Aortic smooth muscle cell (primary cell): ENCODE results near the gene BCLAF3.

- RRBS: under 1% methylated on average over 19 of the region's 43 CpGs
Observed at GRCh38 chrX:17375785-17376080, 733 bp downstream of the NHS start.

GRCh38 chrX:18640571-18641171 lies 31.2 kb downstream of the RS1 start:
- RRBS: no CpG with 5 or more reads among the region's 13 CpGs

DNA sequence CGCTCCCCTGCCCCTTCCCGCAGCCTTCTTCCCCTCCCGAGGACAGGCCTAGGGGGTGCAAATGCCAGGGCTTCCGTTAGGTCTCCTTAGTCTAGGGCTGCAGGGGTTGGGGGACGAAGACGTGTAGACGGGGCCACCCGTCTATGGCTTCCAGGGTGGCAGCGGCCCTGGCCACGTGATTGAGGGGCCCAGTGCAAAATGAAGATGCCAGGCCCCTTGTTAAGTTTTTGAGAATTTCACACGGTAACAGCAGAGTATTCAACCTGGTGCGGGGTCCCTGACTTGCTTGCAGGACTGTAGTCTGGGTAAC lies 3.5 kb upstream of the RS1 start:
- RRBS: no CpG with 5 or more reads among the region's 12 CpGs

DNA sequence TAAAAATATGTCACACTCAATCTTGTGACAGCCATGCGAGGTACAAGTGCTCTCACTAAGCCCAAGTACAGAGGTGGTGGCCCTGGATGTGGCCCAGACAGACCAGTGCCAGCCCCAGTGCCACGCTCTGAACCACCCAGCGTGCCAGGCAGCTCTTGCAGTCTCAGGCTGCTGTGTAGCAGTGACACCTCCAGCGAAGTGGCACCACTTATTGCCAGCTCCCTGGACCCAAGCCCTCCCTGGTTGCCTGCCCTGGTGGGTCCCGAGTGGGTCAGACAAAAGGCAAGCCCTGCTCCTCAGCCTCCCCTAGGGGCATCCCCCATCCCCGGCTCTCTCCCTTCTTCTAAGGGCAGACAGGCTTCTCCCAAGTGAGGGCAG lies 100.2 kb downstream of the PHKA2 start:
- RRBS: no CpG with 5 or more reads among the region's 6 CpGs

- RRBS: 94% methylated on average over 4 of the region's 26 CpGs
Observed at GRCh38 chrX:19541811-19542584, 26.7 kb upstream of the MAP3K15 start.

- RRBS: no CpG with 5 or more reads among the region's 7 CpGs
Observed at GRCh38 chrX:19678757-19679435, 163.6 kb upstream of the MAP3K15 start.

DNA sequence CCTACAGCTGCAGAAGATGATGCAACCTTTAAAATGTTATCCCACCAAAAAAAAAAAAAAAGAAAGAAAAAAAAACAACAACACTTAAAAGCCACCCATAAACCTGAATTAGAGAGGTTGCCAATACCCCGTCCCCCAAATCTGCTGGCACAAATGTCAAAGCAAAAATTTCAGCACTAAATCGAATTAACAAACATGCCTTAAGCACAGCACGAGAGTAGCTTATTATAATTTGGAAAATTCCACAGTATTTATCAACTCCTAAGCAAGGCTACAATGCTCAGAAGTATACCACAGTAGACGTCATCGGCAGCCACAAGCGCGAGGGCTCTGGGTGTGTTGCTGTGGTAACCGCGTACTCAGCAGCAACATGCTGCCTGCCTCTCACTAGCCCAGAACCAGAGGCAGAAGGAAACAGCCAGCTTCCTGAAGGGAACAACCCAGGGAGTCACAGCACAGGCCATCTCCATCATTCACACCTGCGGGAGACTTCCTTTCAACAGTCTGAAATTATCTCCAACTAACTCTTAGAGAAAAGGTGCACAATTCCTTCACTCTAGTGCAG lies 167.6 kb upstream of the MAP3K15 start:
- RRBS: no CpG with 5 or more reads among the region's 10 CpGs

DNA sequence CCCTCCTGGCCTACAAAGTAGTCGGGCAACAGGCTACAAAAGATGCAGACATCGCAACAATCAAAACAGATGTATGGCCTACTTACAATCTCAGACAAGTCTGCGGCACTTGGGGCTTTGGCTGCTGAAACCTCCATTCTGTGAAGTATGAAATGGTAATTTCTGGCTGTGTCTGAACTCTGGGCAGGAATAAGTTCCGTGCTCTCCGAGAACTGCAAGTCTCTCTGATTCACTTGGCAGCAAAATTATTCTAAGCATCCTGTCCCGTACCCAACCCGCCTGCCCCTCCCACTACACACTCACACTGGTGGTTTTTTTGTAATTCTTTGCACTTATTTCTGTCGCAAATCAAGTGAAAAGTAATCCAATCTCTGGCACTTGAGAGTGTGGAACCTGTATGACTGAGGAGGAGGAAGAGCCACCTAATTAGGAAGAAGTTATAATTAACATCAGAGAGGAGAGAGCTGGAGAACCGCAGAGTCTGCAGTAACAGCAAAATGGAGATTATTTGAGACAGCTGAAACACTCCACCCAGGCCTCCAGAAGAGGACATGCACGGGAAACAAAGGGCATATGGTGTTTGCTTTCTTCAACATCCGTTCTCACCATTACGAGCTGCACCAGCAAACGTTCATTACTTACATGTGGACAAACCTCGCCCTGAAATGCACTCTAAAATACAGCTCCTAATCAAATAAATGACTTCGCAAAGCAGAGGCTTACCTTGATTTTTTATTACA lies 87.7 kb downstream of the SH3KBP1 start:
- RRBS: no CpG with 5 or more reads among the region's 15 CpGs

DNA sequence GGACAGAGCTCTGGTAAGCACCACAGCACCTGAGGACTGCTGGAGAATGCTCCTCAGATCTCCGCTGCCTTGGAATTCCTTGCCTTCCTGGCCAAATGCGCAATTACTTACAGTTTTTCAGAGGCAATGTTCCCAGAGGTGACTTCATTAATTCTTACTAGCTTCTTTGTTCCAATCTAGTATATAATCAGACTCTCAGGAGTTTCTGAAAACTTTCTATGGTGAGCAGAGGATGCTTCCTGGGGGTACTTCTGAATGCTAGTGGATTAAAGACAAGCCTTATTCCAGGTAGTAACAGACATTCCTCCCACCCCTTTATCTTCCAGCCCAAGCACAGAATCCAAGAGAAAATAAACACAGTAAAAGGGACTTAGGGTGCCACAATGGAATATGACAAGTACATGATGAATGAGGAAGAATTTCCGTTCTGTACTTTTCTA lies 37.3 kb upstream of the SH3KBP1 start:
- RRBS: no CpG with 5 or more reads among the region's 3 CpGs

DNA sequence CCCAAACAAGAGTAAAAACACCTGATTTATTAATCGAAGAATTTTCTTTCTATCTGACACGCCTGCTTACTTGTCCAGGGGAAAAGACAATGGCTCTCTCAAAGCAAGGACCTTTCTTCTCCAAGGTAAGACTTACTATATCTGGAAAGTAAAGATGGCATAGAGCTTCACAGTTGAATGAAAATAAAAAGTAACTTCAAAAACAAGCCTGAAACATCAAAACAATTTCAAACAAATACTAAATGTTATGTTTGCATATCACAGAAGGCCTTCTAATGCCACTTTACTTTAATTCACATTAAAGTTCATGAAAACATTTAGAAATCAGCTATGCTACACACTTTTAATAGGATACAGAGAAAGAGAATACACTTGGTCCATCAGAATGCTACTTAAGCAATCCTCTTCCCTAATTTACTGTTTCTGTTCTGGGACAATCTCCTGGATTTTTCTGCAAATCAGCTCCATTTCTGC lies 36.8 kb downstream of the BCLAF3 start:
- RRBS: no CpG with 5 or more reads among the region's 2 CpGs

DNA sequence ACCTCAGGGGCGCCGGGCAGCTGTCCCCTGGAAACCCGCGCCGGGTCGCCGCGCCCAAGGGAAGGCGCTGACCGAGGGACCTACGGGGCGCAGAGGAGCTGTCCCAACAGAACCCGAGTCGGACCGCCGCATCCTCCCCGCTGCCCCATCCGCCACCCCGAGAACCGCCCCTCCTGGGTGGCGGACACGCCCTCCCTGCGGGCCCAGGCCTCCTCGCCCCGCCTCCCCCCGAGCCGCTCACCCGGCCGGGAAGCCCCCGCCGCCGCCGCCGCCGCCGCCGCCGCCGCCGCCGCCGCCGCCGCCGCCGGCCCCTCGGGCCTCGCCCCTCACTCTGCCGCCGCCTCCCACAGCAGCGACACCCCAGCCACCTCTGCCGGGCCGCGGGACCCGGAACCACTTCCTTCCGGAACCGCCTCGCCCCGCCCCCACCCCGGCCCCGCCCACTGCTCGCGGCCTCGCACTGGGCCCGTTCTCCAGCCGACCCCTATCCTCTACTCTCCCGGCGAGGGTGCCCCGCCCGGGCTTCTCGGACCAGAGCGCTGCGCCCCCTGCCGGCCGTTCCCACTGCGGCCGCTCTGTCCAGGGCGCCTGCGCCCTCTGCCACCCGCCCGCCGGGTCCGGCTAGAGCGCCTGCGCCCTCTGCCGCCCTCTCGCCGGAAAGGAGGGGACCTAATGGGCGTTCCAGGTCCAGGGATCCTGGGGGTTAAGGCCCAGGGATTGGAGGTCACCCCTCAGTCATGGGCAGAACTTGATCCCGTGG lies at the start of gene BCLAF3:
Gene BCLAF3, minus strand, starts transcription at position 395 of the 760 bp plus-strand sequence.
- RRBS: 2% methylated on average over 26 of the region's 90 CpGs

- RRBS: 13% methylated on average over 25 of the region's 66 CpGs
Observed at GRCh38 chrX:20267706-20268764, 1.3 kb upstream of the RPS6KA3 start.

- RRBS: no CpG with 5 or more reads among the region's 4 CpGs
Observed at GRCh38 chrX:20361908-20362273, 95.2 kb upstream of the RPS6KA3 start.

- RRBS: no CpG with 5 or more reads among the region's 2 CpGs
Observed at GRCh38 chrX:20838963-20839360, 535.3 kb upstream of the CNKSR2 start.

- RRBS: no CpG with 5 or more reads among the region's 2 CpGs
Observed at GRCh38 chrX:21177928-21178435, 196.2 kb upstream of the CNKSR2 start.

GRCh38 chrX:21662696-21663180 lies 4.6 kb upstream of the KLHL34 start:
- RRBS: no CpG with 5 or more reads among the region's 4 CpGs

DNA sequence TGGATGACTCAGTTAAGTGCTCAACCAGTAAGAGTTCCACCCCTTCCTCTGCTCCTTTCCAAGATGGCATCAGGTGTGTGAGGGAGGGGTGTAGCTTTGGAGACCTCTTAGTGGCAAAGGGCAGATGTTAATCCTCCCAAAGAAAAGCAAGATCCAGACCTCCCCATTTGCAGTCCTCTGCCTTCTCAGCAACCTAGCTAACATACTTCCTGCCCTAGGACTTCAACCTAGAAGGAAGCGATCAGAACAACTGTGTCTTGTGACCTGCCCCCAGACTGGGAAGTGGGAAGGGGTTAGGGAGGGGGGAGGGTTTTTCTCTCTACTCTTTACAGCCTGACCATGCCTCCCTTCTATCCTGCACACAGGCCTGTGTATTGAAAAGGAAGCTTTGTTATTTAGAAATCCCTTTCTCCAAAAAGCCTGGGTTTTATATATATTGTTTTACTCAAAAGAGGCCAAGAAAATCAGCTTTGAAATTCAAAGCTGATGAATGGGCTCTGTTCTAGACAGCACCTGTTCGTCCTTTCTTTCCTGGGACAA lies 35.3 kb upstream of the SMS start:
- RRBS: no CpG with 5 or more reads among the region's 2 CpGs

DNA sequence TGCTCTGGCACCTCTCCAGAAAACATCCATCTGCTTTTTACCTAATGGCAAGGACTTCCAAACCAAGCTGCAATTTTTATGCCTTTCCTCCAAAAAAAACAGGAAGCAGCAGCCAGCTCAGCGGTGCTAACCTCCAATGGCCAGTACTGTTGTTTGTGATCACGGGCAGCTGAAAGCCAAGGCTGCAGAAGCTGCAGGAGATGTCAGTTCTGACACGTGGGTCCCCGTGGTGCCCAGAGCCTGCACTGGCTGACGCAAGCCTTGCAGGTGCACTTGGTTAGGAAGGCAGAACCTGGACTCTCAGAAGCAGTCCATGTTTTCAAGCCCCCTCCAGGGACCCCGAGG lies 313.6 kb upstream of the DDX53 start:
- RRBS: no CpG with 5 or more reads among the region's 6 CpGs

DNA sequence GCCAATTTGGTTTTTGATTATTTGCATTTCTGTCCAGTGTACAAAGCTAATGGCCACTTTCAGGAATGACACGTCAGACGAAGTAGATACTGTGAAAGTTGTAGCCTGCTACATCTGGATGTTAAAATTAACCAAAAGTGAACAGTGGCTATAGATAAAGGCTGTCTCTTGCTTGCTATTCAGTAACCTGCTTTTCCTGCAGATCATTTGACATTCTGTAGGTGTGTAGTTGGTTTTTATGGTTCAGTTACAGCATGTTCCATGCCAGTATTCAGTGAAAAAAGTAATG lies 1.1 kb downstream of the PRDX4 start:
- RRBS: no CpG with 5 or more reads among the region's 2 CpGs